Non-pigmented ciliary epithelial cell (primary cell): Measurements from ENCODE around the gene FBXO3.

- RRBS, result 3% methylated on average over 4 of the region's 22 CpGs
Measured at GRCh38 chr11:31798547-31798907, 12.6 kb downstream of the PAX6 start.

DNA sequence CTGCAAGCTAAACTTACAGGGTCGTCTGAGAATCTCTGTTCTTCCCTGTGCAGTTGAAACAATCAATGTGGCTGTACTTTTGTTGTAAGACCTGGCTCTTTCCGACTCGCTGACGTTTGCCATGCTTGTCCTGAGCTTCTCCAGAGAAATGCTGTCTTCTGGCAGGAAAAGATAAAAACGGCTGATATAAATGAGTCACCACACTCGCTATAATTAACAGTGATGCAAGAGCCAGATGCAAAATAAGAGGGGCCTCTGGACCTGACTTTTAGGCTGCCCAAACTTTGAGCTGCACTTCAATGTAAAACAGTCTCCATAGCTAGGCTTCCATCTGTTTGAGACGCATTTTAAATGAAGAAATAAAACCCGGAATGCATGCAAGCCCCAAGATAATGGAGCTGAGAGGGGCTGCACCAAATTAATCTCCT lies 48.5 kb downstream of the WT1 start:
- RRBS, result no CpG with 5 or more reads among the region's 8 CpGs

GRCh38 chr11:32429590-32429764 lies 5.9 kb downstream of the WT1 start:
- RRBS, result no CpG with 5 or more reads among the region's 4 CpGs

DNA sequence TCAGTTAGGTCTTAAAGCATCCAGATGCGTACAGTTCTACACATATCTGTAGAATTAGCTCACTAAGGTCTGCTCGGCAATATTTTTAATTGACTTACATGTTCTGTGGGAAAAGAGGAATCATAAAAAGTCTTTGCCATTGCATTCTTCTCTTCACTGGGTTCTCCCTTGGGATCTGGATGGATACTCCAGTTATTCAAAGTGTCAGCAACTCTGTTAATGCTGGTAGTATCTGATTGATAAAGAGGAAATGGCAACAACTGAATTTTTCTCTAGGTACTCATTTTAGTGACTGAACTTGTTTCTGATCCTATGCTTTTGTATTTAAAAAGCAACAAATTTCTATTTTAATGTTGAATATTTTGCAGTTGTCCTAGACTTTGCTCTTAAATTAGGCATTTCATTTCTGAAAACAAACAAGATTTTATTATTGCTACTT lies 27.4 kb downstream of the EIF3M start:
- RRBS, result no CpG with 5 or more reads among the region's 2 CpGs

DNA sequence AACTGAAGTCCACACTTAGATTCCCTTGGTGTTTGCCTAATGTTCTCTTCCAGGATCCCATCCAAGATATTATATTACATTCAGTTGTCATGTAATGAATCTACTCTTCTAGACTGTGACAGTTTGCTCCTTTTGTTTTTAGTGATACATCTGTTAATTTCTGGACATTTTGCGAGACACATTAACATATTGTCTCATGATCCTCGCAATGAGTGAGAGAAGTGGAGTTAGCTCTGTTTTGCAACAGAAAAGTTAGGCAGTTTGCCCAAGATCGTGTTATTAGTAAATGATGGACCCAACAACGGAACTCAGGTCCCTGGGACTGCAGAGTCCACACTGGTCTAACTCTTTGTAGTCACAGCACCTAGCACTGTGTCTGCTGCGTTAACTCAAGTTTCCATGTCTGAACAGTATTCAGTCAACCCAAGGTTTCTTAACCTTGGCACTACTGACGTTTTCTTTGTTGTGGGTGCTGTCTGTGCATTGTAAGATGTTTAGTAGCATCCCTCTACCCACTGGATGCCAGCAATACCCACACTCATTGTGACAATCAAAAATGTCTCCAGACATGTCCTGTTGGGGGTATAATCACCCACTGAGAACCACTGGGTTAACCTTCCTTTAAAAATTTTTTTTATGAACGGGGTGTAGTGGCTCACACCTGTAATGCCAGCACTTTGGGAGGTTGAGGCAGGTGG lies 3.2 kb downstream of the DEPDC7 start:
- RRBS, result no CpG with 5 or more reads among the region's 7 CpGs

GRCh38 chr11:33178497-33178998 lies 17.3 kb upstream of the CSTF3 start:
- RRBS, result no CpG with 5 or more reads among the region's 5 CpGs

DNA sequence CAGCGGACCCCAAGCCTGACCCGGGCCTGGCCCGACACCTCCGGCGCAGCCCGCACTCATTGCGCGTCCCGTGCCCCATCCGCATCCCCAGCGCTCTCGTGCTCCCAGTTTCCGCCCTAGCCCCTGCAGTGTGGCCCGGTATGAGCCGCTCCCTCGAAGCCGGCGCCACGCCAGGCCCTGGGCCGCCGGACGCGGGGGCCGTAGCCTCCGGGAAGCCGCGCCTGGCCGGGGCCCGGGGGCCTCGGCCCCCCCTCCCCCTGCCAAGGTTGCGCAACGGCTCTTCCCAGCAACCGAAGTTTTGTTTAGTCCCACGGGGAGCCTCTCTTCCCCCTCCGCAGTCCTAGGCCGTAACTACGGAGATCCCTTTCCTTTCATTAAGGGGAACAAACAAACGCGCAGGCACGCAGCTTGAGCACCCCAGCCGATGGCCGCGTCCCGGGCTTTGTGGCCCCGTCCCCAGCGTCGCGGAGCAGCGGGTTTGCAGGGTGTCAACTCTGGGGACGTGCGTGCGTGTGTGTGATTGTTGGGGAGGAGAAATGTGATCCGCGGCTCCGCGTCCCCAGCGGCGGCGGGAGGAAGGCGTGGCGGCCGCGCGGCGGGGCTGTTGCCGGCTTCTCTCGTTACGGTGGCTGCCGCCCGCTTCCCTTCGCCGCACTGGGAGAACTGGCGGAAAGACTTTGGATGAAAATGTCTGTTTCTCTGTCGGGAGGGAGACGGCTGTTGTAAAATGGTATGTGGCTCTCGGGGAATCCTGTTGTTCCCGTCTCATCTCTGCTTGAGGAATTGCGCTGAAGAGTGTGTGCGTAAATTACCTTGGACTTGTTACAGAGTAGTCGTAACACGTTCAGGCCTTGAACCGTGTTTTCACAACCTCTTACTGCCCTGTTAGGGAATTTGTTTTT lies 1.0 kb downstream of the HIPK3 start:
- RRBS, result 2% methylated on average over 10 of the region's 82 CpGs

DNA sequence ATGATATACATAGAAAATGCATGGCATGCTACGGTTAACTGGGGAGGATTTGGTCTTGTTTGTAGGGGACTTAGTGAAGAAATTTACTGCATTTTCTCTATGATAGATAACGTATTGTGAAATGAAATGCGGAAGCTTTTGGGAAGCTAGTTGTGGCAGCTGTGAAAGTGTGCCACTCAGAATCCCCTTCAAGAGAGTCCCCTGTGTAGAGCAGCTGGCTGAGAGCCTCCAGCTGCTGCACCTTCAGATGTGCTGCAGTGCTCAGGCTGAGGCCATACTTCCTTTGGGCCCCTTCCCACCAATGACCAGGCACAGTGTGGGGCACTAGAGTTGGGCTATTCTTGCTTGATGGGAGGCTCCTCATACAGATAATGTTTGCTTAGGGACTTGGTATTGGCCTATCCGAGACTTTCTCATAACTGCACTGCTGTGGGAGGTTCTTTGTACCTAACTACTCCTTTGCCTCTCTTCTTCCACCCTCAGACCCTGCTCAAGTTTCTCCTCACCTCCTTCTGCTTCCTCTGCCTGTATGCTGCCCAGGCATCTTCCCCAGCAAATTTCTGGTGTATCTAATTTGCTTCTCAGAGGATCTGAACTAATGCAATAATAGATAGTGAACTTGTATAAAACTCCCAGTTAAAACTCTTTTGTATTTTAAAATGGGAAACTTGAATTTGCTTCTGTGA lies 51.4 kb upstream of the KIAA1549L start:
- RRBS, result no CpG with 5 or more reads among the region's 4 CpGs

GRCh38 chr11:33334621-33335574 lies 41.0 kb upstream of the KIAA1549L start:
- RRBS, result no CpG with 5 or more reads among the region's 8 CpGs

- RRBS, result 6% methylated on average over 3 of the region's 17 CpGs
Measured at GRCh38 chr11:33375591-33375953, 336 bp upstream of the KIAA1549L start.

DNA sequence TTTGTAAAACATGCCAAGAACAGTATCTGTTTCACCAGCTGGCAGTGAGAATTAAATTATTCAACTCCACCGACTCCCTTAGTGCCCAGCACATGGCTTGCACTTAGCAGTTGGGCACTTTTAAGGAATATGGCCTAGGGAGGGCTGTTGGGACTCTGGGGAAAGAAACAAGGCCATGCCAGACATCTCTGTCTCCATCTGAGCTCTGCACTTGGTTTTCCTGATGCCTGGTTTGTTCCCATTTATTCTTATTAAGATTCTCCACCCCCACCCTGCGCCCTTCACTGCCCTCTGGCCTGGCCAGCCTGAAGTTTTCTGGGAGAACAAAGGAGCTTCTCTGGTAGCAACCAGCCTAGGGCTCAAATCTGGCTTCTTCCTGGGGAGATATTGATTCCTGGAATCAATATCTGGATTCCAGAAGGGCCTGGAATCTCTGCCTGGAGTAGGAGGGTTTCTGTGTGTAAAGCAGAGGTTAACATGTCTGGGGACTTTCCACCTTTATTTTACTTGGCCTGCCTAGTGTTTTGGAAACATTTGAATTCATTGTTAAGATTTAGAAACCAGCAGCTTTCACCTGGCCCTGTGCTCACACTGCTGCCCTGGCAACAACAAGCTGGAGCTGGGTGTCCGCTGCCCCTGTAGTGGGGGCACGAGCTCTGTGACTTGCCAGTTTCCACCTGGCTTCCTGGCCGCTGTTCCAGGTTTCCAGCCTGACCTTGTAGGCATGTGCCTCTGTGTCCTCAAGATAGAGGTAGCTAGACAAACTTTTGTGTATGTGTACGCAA lies 5.6 kb downstream of the C11orf91 start:
- RRBS, result no CpG with 5 or more reads among the region's 6 CpGs

GRCh38 chr11:33736126-33736295 lies 212 bp downstream of the CD59 start:
- RRBS, result 2% methylated on average over 10 of the region's 17 CpGs

GRCh38 chr11:33741712-33742444 lies 5.7 kb upstream of the CD59 start:
- RRBS, result no CpG with 5 or more reads among the region's 9 CpGs

DNA sequence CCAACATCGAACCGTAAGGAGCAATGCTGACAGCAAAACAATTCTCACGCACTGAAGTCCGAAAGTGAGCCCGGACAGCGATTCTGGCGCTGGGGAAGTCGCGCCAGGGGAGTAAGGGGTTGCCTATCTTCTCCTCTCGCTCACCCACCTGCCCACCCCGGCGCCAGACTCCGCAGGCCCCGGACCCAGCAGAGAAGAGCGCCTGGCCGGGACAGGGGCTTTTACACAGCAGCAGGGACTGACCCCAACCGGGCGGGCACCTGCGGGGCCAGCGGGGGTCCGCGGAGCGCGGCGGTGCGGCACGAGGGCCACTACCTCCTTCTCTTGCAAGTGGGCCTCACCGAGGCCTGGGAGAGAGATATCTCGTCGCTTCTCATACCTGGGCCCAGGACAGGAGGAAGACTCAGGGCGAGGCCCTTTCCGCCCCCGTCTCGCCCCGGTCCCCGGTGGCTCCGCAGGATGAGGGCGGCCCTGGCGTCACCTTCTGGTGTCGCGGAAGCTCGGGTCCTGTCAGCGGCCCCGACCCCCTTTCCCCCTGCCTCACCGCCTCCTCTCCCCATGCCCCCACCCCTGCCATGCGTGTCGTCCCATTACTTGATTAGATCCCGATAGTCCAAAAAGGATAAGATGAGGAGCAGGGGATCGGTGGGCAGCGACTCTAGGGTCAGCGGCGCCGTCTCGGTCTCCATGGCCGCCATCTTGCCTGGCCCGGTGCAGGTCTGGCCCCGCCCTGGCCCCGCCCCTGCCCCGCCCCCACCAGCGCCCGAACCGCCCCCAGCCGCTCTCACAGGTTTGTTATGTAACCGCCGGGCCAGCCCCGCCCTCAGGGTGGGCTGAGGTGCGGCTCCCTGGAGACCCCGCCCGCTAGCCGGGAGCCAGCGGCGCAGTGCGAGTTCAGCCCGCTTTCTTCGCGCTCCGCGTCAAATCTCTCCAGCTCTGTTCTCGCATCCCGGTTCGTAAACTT lies at the start of gene FBXO3:
Gene FBXO3 (minus strand): TSS at position 721 of the 964 bp plus-strand sequence.
- RRBS, result under 1% methylated on average over 27 of the region's 81 CpGs

GRCh38 chr11:34051939-34052677 lies 577 bp downstream of the CAPRIN1 start:
- RRBS, result 3% methylated on average over 15 of the region's 91 CpGs

DNA sequence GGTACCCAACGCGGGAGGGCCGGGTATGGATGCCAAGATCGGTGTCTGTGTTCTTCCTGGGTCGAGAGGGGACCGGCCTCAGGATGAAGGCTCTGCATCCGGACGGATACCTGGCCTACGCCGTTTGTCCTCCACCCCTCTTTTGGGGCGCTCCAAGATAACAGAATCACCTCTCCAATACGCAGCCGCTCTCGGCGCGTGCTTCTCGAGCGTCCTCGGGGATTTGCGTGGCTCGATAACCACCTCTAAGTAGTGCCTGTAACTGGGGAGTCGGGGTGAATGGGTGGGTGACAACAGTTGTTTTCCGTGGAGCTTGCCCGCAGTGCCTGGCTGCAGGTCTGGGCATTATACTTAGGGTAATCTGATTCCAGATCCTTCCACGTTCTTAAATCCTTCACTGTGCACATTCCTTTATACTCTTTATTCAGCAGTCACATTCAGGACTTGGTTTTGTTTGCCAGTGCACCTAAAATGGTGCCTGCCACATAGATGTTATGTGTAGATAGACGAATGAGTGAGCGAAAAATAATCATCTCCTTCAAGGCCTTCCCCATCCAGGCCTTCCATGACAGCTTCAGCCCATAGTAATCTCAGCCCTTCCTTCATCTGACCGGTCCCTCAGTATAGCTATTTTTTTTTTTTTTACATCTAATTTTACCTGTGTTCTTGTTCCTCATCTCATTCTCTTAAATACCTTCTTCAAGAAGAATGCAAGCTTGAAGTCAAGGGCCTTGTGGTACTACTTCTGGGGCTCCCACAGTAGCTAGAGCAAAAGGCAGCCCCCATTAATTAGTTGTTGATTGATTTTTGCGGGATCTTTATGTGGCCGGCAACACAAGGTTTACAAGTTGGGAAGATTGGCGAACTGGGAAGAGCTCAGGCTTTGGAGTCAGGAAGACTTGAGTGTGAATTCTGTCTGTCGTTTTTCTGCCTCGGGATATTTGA lies 635 bp downstream of the NAT10 start:
- RRBS, result 0% methylated on average over 4 of the region's 33 CpGs

DNA sequence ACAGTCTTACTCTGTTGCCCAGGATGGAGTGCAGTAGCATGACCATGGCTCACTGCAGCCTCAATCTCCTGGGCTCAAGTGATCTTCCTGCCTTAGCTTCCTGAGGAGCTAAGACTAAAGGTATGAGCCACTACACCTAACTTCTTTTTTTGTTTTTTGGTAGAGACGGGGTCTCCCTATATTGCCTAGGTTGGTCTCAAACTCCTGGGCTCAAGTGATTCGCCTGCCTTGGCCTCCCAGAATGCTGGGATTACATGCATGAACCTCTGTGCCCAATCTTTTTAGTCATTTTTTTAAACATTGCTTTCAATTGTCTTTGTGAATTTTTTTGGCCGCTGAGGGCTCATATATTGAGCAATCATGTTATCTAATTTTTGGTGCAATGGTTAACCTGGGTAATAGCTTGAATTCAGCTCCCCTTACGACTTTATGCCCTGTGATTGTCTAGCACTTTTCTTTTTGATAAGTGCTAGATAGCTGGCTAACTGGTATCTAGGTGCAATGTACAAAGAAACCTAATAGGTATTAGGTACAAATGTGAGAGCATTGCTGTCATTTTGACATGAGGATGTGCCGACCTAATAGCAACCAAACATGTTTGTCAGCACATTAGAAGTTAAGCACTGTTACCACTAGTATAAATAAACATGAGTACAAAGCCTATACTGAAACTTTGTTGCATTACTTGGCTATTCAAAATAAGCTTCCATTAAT lies 35.3 kb upstream of the CAT start:
- RRBS, result no CpG with 5 or more reads among the region's 5 CpGs

- RRBS, result no CpG with 5 or more reads among the region's 5 CpGs
Measured at GRCh38 chr11:34427105-34427912, 11.4 kb upstream of the CAT start.

DNA sequence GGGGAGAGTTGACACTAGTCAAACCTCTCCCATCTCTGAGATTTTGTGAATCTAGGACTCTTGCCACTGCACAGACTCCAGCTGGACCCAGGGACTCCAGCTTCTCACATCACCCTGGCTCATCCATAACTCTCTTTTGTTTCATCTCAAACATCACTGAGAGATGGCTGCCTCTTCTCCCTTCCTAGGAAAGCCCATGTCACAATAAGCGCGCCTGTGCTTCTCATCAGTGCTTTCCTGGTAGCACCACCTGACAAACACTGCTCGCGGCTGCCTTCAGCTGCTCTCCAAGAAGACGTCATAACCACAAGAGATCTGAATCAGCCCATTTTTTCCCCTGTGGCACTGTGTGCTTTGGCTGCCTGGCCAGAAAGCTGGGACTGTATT lies 50.5 kb upstream of the EHF start:
- RRBS, result no CpG with 5 or more reads among the region's 5 CpGs

DNA sequence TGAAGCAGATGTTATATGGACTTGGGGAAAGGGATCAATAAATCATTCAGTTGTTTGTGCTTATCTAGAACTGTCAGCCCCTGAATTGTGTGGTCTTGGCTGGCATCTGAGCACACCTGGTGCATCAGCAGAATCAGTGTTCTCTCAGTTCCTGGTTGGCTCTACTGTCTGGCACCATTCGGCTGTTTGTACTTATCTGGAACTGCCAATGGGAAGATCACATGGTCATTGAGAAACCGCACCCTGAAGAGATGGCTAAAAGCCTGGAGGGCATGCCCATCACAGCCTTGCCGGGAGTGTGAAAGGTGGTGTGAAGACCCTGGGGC lies 37.1 kb upstream of the EHF start:
- RRBS, result no CpG with 5 or more reads among the region's 3 CpGs